Temporal lobe (tissue), 2 donors: ENCODE results near the genes HABP2 and PLEKHS1.

DNA sequence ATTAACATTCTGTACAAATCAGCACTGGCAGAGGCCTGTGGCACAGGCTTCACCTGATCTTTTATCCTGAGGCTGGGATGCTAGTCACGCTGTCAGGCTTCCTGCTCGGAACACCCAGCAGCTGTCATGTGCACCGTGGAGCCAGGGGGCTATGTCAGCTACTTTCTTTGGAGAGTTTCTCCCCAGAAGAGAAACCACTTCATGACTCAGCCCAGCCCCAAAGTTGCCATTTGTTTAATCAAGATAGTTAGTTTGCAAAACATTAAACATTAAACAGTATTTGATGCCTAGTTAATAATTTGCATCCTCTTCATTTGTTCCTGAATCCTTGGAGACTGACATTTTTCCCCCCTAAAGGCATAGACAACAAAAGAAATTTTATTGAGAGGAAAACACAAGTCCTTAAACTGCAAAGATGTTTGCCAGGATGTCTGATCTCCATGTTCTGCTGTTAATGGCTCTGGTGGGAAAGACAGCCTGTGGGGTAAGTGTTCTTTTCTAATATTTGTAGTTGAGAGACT, at the start of gene HABP2:
Gene HABP2, plus strand, starts transcription at position 347 of the 521 bp plus-strand sequence.
- RAMPAGE, long total RNA = no peak

- RAMPAGE, long total RNA = no peak
These were observed 10.5 kb downstream of the HABP2 start for GRCh38 chr10:113563227-113563781.

GRCh38 chr10:113591924-113592812, 39.3 kb downstream of the HABP2 start:
- RAMPAGE, long total RNA = no peak

DNA sequence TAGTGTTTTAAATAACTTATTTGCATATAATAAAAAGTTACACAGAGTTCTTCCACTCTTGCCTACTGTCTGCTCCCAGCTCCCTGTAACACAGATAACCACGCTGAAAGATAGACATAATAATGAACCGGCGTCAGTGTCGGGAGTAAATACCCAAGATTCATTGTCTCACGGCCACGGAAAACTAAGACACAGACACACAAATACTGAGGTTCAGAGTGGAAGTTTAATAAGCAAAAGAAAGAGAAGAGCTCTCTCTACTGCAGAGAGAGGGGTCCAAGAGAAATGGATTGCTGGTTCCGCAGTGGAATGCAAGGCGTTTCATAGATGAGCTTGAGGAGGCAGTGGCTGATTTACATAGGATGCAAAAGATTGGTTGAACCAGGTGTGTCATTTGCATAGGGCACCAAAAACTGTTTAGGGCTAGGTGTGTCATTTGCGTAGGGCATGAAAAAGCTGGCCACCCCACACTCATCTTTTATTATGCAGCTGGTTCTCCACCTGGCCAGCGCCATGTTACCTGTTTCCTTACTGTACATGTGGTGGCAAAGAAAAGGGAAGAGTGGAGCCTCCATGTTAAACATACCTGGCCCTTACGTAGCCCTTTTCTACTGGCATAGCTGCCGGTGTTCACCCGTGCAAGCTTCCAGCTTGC, 32.9 kb downstream of the CASP7 start:
- RAMPAGE, long total RNA = no peak

DNA sequence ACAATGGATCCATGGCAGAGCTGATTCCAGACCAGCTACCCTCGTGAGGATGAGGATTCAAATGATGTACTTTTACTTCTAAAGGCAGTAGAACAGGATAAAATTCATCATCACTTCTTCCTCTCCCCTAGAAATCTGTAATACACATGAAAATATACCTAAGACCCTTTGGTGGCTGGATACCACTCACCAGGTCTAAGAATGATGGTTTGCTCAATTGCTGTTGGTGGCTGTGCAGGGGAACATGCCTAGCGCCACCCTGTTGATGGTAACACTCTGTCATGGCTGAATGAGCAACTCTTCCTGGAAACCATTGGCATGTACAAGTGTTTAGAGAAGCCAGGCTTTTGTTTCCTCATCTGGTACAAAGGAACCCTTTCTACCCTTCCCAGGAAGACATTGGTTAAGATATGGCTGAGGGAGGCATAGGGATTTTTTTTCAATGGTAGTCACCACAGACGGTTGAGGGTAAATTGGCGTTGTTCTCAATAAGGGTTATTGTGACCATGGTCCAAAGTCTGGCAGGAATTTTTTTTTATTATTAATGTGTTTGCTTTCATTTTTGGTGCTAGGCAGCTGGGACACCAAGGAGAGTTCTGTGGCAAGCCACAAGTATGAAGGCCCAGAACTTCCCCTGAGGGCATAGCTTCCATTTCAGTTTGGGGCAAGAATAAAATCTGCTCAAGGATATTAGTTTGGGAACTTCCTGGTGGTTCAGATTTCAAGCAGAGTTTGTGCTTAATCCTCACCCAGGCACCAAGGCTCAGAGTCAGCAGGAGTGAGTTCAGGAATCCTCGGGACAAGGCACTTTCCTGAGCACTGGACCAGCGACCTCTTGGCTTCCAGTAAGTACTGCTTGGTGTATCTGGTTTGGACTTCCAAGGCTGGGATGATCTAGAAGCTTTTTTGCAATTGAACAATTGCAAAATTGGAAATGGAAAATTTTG, at the start of gene PLEKHS1:
Gene PLEKHS1, plus strand, starts transcription at position 766 of the 947 bp plus-strand sequence.
- RAMPAGE, long total RNA = no peak

DNA sequence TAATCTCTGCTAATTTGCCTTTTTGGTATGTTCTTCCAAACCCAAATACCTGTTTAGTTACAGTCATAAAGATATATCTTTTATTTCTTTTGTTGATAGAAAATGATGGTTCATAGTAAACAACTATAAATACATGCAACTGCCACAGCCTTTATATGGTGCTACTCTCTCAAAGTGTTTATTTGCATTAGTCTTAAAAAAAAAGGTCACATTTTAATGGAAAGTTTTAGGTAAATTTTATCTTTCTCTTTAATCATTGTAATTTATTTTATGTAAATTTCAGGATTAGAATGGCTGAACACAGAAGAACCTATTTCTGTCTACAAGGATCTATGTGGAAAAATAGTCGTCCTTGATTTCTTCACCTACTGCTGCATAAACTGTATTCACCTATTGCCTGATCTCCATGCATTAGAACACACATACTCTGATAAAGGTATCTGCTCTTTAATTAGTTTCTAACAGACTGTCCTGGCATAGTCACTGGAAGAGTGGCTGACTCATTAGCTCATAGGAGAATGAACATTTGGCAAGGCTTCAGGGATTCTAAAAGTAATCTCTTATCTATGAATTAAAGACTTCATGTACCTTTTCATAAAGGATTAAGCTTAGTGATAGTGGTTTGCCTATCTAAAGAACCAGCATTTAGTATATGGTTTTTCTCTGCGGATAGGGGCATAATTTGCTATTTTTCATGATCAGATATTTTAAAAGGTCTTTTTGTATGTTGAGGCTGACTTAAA, 4.0 kb downstream of the NHLRC2 start:
- RAMPAGE, long total RNA = no peak

- RAMPAGE, long total RNA = no peak
These were observed 18.4 kb upstream of the ADRB1 start for GRCh38 chr10:114025290-114025677.

DNA sequence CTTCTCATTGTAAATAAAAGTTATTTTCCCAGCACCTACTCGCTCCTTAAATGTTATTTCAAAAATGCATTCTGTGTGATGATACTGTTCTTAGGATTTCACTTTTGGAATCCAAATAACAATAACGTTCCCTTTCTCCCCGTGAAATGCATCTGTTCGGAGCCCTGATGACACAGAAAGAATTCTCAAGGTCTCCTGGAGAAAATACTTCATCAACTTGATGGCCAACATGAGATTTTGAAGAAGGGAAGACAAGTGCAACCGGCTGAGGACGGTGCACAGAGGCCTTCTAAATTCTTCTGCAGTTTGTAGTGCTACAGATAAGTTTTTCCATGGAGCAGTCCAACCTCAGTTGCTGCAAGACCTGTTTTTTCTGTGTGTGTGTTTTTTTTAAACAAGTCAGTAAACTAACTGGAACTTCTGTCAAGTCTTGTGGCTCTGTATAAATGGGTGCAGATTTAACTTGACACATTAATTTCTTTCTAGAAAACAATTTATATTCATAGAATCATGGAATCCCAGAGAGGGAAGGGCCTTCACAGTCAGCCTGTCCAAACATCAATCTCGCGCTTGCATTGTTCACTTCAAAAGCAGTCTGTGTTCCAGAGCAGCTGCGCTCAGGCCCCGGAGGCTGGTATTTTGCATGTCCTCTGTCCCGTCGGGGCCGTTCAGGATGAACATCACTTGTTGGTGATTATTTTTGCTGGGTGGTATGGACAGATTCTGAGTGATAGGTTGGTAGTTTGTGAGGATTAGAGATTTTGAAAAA, 23.0 kb downstream of the ADRB1 start:
- RAMPAGE, long total RNA = no peak

GRCh38 chr10:114100792-114101587, 57.3 kb downstream of the ADRB1 start:
- RAMPAGE, long total RNA = no peak

GRCh38 chr10:114272024-114272279, 32.9 kb downstream of the VWA2 start:
- RAMPAGE, long total RNA = no peak

DNA sequence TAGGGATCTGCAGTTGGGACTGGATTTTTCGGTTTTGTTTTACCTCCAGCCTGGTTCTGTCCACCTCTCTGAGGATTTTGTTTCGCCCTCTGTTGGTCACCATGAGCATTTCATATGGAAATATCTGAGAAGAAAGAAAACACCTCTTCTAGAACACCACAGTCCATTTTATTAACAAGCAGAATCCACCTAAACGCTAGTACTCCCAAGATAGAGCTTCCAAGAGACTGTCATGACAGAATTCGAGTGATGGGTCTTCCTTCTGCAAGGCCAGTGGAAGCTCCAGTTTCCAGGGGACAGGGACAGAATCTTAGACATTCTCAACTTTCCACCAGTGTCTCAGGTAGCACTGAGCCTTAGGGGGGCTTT, 33.5 kb upstream of the AFAP1L2 start:
- RAMPAGE, long total RNA = no peak

GRCh38 chr10:114483629-114484295, 79.5 kb upstream of the AFAP1L2 start:
- RAMPAGE, long total RNA = no peak

GRCh38 chr10:114491345-114491814, 87.1 kb upstream of the AFAP1L2 start:
- RAMPAGE, long total RNA = no peak

DNA sequence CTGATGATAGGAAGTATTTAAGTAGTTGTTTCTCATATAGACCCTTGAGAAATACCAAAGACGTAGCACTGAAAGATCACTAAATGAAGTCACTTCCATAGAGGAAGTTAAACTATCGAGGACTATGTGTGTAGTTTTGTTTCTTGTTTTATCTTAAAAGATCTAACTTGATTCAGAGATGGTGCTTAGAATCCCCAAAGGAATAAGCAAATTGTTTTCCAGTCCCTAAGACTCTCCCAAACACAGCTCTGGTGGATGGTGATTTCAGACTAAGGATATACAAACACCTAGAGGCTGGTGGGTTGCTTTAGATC, 94.9 kb upstream of the AFAP1L2 start:
- RAMPAGE, long total RNA = no peak

DNA sequence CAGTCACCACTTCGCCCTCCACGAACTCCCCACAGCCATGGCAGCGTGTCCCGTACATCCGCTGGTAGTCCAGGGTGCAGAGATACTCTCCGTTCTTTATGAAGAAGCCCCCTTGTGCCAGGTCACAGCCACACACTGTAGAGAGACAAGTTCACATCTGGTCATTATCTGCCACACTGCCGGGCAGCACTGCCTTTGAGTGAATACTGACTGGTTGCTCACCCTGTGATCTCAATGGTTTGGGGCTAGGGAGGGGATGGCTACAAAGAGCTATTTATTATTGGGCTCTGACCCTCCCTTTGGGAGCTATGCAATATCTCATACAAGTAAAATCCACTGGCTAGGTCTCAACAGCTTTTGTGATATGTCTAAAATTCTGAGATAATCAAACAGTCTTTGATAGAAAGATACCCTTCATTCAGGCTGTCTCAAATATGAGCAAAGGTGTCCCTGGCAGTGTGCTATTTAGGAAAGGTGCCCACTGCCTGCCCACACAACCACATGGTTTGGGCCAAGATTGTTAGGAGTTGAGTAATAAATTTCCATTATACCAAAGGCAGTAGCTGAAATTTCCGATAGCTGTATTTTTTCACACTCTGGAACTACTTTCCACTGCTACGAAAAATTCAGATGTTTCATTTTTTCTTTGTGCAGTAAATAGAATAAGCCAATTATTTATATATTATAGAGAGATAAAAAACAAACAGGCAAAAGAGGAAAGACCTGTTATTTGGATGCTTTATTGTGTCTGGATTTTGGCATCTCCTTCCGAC, 82.4 kb downstream of the ABLIM1 start:
- RAMPAGE, long total RNA = no peak

DNA sequence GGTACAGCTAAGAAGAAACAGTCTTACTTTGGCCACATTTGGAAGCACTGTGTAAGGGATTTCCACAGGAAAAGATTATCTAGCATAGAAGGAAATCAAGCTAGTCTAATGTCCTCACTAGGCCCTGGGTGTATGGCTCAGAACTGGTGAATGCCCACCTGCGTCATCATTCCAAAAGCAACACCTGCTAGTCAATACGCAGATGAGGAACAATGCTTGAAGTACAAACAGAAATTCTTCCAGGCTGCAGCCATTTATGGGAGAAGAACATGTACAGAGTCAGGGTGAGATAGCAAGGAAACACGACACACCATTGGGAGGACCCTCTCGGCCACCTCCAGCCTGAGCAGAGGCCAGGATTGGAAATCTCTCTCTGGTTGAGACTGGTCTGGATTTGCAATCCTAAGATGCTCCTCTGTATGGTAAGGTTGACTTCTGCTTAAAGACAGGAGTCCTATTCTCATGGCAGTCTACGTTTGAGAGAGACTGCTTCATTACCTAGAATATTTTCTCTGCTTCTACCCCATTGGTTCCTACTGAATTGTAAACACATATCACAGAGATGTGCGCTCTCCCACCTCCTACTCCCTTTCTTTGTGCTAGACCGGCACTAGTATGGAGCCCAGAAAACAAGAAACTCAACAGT, 48.0 kb downstream of the ABLIM1 start:
- RAMPAGE, long total RNA = no peak

GRCh38 chr10:114698291-114698913, 40.3 kb upstream of the ABLIM1 start:
- RAMPAGE, long total RNA = no peak

DNA sequence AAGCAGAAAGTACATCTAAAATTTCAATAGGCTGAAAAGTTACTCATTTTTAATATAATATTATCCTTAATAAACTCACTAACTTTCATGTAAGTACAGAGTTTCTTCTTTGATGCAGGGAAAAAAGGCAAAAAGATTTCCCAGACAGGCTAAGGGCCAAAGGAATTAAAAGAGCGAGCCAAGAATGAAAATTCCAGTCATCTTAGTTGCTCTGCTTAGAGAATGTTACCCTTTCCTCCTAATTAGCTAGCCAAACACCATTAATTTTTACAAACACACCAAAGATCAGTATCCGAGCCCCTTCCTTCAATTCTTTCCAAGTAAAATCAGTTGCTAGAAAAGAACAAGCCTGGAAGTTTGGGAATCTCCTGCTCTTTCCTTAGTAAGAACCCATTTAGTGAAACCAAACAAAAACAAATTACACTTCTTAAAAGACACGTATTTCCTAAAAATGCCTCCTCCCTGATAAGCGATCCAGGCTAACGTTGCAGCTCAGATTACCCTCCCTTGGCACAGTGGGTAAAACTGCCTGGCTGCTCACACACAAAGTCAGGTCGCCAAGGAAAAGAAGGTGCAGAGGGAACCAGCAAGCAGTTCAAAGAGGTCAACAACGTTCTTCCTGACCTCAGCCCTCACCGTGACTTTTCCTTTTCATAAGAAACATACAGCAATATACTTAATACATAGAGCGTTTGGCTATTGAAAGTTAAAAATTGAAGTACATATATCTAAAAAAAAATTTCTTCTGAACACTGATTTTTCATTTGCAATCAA, 57.2 kb upstream of the ABLIM1 start:
- RAMPAGE, long total RNA = no peak

DNA sequence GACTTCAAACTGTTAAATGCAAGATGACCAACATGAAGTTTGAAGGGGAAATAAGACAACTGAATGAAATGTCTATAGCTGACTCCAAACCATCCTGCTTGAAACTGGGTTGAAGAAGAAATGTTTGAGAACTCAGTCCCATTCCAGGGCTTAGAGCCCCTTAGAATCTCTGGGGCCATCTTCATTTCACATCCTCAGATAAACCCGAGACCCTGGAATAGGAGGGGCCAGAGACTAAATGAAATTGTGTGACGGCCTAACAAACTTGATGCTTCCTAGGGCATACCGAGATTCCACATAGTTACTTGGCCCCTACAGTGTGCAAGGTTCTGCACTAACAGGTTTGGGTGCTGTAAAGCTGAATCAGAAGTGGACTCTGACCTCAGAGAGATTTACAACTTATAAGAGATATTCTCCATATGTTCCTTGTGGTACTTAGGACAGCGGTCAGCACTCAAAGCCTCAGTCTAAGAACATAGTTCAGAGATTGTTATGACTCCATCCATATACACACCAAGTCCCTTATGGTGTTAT, 55.2 kb upstream of the FHIP2A start:
- RAMPAGE, long total RNA = no peak

GRCh38 chr10:115091508-115092128, 1.5 kb upstream of the ATRNL1 start:
- RAMPAGE, long total RNA = no peak